Osteocyte (in vitro differentiated cells): ENCODE measurements around the gene BRAP.

DNA sequence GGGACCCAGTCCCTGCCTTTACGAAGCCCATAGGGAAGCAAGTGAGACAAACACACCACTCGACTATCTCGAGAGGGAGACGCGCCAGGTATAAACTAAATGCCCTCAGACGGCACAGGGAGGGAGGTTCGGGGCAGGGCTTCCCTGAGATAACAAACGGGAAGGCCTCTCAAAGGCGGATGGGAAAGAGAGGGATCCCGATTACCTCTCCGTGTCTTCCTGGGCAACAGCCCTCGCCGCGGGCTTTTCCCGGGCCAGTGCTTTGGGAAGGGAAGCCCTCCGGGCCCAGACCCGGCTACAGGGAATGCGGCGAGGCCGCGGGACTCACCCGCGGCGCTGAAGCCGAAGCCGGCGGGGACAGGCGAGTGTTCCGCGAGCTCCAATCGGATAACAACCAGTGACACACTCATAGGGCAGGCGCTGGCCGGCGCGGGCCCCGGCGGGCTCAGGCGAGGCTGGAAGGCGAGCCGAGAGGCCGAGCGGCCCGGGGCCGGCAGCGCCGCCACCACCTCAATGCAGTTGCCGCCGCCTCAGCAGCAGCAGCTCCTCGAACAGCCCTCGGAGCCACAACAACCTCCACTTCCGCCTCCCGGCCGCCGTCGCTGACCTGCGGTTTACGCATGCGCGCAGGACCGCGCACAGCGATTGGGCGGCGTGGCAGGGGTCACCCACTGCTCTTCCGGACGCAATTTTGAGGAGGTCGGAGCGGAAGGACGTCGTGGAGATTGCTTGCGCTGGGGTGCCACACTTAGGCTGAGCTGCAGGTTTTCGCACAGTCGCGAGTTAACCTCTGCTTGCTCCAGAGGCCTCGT, at the start of gene BRAP:
BRAP (minus strand) TSS at position 574 of the 812 bp plus-strand sequence.
- PRO-cap = bidirectional peak, plus-strand start at position 694 of the sequence, minus-strand start at position 604 of the sequence

GRCh38 chr12:111761108-111761665, 5.5 kb upstream of the ALDH2 start:
- PRO-cap = no peak

GRCh38 chr12:111883358-111883854, 41.4 kb downstream of the MAPKAPK5 start:
- PRO-cap = no peak

DNA sequence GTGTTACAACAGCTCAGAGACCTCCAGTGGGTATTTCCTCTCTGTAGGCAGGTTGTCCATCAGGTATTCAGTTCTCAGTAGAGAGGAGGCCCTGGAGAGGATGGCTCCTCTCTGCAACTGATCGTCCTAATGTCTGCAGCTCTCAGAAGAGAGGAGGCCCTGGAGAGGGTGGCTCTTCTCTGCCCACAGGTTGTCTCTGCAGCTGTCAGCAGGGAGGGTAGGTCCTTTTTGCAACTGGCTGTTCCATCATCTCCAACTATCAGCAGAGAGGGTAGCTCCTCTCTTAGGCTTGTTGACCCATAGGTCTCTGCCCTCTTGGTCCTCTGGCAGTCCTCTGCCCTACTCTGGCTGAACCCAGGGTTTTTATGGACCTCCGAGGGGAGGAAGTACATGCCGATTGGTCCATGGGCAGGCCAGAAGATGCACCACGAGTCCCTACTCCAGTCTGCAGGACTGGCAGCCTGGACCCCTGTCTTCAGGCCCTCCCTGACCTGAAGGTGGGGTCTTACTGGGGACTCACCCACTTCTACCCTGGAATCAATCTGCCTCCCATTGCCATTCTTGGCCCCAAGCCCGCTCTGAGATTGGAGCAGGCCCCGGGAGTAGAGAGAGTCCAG, 2.4 kb downstream of the TMEM116 start:
- PRO-cap = no peak

GRCh38 chr12:112175562-112176164, 50.3 kb downstream of the TRAFD1 start:
- PRO-cap = no peak

- PRO-cap = no peak
Observed at GRCh38 chr12:112247991-112248655, 122.8 kb downstream of the TRAFD1 start.

GRCh38 chr12:112408593-112408741, 938 bp downstream of the RPL6 start:
- PRO-cap = no peak

DNA sequence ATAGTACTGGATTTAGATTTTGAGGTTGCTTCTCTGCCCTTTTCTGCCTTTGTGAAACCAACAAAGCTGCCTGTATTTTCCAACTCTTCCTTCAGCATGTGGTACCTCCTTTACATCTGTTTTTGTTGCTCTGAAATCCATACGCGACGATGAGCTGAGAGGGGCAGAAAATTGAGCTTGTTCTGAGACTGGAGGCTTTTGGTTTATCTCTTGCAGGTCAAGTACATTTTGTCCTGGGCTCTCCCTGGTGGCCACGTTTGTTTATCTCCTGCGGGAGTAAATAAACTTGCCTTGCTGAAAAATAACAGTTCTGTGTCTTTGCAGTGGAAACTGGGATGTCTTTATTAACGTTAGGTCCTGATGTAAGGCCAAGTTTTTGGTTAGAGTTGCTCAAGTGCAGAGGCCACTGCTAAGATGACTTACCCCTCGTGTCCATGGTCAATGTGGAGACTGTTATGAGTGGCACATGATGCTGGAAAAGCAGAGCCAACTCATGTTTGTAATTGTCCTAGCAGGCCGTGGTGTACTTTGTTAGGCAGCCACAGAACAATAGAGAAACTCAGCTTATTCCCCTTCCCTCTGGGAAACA, 3.7 kb downstream of the PTPN11 start:
- PRO-cap = no peak

- PRO-cap = no peak
Observed at GRCh38 chr12:112803669-112804045, 12.1 kb downstream of the RPH3A start.

GRCh38 chr12:112907379-112907829, 642 bp downstream of the OAS1 start:
- PRO-cap = no peak

DNA sequence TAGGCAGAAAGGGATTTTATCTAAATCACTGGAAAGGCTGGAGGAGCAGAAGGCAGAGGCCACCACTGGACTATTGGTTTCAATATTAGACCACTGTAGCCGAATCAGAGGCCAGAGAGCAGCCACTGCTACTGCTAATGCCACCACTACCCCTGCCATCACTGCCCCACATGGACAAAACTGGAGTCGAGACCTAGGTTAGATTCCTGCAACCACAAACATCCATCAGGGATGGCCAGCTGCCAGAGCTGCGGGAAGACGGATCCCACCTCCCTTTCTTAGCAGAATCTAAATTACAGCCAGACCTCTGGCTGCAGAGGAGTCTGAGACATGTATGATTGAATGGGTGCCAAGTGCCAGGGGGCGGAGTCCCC, 7.2 kb upstream of the OAS2 start:
- PRO-cap = no peak

GRCh38 chr12:112972207-112972838, 6.0 kb upstream of the OAS2 start:
- PRO-cap = no peak

DNA sequence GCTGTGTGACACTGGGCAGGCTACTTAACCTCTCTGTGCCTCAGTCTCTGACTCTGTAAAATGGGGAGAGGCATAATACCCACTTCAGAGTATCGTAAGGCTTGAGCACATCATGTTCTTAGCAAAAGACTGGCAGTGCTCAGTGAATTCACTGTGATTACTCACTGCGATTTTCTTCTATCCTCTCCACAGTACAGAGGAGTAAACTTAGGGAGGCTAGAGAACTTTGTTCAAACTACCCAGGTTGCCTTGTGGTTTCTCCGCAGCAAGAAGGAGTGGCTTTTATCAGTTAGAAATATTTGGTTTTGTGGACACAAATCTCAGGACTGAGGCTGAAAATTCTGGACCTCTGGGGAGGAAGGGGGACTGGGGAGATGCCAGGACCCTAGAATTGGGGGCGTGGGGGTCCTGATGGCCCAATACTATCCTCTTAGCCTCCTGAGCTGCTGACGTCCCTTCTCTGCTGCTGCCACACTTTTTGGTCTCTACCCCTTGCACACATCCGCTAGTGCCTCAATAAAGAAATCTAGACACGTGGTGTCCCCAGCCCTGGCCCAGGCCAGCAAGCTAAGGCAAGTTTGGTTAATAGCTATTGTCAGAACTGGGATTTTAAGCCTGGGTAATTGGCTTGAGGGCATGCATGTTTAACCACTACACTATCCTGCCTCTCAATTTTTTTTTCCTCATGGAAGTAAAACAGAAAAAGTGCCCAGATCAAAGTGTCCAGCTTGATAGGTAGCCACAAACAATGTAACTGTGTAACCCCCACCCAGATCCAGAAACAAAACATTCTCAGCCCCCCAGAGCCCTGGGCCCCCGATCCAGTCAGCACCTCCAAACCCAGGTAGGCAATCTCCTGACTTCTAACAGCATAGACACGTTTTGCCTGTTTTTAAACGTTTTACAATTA, 882 bp downstream of the OAS2 start:
- PRO-cap = no peak

GRCh38 chr12:113062582-113063217, 6.2 kb downstream of the DTX1 start:
- PRO-cap = no peak

DNA sequence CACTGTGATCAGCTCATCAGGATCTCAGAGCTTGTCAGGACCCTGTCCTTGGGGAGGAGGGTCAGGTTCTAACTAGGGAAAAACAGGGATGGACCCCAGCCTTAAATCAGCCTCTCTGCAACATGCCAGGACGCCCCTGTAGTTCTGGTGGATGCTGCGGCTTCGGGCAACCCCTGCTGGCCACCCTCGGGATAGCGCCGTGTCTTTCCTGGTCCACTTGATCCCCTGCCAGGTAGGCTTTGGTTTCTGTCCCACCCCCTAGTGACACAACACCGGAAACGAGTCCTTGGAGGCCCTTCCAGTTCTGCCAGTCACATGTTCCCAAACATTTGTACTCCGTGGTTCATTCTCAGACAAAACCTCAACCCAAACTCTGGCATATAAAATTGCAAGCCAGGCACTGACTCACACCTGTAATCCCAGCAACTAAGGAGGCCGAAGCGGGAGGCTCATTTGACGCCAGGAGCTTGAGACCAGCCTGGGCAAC, 37.2 kb downstream of the RASAL1 start:
- PRO-cap = no peak

GRCh38 chr12:113174811-113175332, 10.4 kb downstream of the DDX54 start:
- PRO-cap = no peak

- PRO-cap = no peak
Observed at GRCh38 chr12:113233839-113234344, 12.6 kb downstream of the TPCN1 start.

DNA sequence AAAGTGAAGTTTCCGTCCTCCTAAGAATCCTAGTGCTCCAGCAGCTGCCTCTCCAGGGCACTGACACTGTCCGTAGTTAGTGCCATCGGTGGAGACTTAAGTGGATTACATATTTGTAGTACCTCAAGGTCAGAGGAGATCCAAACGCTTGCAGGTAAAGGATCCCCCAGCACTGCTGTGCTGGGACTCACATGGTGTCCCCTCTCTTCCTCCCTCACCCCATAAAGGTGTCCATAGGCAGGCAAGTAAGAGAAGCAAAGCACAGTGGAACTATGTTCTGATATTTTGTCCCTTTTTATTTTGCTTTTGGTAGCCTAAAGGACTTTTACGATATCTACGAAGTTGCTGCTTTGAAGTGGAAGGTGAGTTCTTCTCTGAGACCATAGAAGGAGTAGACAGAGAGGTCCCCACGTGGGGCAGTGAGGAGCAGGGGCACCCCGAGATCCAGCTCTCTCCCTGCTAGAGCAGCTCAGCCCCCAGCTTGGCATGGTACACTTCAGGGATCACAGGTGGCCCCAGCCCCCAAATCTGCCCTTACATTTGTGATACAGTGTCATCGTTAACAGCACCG, 56.7 kb downstream of the TPCN1 start:
- PRO-cap = no peak

DNA sequence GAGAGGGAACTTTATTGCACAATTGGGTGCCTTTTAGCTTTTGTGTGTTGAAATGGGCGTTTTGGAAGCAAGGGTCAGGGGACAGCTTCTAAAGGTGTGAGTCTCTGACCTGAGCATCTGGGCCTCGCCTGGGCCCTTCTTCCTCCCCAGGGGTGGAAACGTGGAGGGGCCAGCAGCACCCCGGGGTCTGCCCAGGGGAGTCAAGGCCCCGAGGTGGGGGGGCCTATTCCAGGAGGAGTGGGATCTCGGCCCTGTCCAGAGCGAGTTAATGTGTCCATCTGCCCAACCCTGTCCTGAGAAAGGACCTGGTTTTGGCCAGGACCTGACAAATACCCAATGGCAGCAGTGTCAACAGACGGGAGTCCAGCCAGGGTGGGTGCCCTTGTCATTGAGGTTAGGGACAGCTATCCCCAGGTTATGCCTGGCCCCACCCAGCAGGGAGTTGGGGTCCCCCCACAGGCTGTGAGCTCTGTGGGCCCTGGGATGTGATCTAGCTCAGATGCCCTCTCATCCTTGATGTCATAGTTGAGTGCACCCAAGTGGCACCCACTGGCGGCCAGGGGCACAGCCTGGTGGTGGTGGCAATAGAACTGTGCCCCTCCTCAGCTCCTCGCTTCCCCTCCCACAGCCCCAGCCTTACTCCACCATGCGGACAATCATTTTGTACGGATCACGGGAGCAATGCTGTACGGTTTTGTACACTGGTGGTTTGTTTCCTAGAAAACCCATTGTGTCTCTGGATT, 36.9 kb downstream of the SLC8B1 start:
- PRO-cap = no peak

DNA sequence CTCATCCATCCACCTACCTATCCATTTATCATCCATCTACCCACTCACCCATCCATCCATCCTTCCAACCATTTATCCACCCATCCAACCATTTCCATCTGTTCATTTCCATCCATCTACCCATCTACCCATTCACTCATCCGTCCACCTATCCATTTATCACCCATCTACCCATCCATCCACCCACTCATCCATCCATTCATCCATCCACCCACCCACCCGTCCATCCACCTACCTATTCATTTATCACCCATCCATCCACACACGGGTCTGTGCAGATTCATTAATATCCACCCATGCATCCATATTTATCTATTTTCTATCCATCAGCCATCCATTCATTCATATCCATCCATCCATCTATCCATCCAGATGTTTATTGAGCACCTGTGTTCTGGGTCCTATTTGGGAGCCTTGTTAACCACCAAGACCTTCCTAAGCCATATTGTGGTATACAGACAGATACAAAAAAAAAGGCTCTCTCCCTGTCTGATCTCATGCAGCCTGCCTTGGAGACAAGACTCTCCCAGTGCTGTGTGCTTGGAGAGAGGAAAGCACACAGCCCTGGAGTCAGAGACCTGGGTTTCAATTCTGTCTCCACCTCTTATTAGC, 12.9 kb downstream of the SDS start:
- PRO-cap = no peak